Iris pigment epithelial cell (primary cell): ENCODE data around the genes HEATR5A and DTD2.

DNA sequence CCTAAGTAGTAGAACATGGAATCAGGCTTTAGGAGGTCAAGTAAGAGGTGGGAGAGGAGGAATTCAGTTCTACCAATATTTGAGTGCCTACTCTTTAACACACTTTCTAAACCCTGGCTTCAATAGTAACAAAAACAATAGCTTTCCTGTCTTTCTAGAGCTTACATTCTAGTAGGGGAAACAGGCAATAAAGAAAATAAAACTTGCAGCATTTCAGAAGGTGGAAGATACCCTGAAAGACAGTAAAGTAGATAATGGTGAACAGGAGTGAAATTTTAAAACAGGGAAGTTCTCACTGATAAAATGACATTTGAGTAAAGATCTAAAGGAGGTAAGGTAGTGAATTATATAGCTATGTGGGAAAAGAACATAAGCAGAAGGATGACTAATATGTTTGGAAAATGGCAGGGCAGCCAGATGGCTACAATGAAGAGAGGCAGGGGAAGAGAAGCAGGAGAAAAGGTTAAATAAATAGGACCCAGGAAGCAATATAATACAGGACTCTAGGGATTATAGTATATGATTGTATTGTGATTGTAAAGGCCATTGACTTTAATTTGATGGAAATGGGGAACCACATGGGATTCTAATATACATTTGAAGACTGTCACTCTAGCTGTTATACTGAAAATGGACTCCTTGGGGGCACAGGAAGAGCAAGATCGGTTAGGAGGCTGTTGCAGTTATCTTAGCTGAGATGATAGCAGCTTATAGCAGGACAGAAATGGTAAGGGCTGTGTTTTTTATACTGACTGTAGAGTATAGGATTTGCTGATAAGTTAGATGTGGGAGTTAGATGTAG lies 33.0 kb downstream of the SCFD1 start:
- RRBS: no CpG with 5 or more reads among the region's 1 CpG

- RRBS: no CpG with 5 or more reads among the region's 4 CpGs
Measured at GRCh38 chr14:30889511-30890537, 15.5 kb downstream of the COCH start.

DNA sequence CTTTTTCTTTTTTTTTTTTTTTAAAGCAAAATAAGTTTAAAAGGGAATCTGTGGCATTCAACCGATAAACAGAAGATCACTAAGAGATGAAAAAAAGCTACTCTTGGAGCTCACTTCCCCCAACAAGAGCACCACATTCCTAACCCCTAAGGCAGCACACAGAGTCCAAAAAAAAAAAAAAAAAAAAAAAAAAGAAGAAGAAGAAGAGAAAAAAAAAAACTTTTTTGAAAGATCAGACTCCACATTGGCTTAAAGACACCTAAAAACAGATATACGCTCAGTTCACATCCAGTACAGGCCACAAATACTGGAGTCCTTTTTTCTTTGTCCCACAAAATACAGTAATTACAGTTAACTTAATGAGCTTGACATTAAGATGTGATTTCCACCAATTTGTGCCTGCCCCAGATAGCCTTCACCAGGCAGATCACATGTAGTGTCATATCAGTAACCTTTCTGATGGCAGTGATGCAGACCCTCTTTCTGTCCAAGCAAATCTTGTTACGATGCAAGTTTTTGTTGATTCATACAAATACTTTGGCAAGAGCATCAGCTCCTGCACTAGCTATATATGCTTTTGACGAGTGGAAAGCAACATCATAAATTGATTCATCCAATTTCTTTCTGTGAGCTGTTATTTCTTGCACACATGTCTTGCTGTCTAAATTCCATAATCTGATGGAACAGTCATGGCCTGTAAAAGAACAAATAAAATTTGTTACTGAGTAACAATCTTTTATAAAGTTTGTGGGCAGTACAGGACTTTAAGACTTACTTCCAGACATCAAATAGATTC lies 20.7 kb downstream of the COCH start:
- RRBS: no CpG with 5 or more reads among the region's 4 CpGs

GRCh38 chr14:30909875-30910567 lies 35.7 kb downstream of the COCH start:
- RRBS: no CpG with 5 or more reads among the region's 6 CpGs

- RRBS: no CpG with 5 or more reads among the region's 8 CpGs
Measured at GRCh38 chr14:31121122-31121785, 86.3 kb downstream of the HECTD1 start.

DNA sequence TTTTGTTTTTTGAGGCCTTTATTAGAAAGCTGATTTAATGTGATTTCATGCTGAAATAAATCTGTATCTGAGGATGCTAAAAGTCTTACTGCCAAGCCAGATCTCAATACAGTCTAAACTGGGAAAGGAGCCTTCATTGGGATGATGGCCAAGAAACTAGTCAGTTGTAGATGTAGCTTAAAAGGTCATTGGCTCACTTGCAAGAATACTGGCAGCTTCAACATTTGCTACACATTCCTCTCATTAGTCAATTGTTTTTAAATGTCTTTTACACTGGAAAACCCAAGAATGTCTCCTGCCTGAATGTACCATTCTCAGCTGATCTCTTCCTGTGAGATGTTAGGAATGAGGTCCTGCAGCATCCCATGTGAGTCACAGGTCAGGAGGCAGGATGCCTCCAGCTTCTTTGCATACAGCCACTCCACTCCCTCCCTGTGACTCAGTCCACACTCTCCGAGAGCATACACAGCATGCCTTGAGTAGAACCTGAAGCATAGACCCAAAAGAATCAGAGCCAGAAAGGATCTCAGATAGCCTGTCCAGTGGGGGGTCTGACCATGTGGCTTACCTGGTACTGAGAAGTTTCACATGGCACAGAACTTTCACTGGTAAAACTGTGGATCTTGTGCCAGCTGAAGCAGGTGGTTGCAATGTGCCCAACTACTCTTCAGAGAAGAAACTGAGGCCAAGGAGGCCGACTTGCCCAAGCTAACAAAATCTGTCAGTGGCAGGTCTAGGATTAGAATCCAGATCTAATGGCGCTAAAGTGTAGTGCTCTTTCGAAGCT lies 56.0 kb upstream of the HECTD1 start:
- RRBS: no CpG with 5 or more reads among the region's 4 CpGs

DNA sequence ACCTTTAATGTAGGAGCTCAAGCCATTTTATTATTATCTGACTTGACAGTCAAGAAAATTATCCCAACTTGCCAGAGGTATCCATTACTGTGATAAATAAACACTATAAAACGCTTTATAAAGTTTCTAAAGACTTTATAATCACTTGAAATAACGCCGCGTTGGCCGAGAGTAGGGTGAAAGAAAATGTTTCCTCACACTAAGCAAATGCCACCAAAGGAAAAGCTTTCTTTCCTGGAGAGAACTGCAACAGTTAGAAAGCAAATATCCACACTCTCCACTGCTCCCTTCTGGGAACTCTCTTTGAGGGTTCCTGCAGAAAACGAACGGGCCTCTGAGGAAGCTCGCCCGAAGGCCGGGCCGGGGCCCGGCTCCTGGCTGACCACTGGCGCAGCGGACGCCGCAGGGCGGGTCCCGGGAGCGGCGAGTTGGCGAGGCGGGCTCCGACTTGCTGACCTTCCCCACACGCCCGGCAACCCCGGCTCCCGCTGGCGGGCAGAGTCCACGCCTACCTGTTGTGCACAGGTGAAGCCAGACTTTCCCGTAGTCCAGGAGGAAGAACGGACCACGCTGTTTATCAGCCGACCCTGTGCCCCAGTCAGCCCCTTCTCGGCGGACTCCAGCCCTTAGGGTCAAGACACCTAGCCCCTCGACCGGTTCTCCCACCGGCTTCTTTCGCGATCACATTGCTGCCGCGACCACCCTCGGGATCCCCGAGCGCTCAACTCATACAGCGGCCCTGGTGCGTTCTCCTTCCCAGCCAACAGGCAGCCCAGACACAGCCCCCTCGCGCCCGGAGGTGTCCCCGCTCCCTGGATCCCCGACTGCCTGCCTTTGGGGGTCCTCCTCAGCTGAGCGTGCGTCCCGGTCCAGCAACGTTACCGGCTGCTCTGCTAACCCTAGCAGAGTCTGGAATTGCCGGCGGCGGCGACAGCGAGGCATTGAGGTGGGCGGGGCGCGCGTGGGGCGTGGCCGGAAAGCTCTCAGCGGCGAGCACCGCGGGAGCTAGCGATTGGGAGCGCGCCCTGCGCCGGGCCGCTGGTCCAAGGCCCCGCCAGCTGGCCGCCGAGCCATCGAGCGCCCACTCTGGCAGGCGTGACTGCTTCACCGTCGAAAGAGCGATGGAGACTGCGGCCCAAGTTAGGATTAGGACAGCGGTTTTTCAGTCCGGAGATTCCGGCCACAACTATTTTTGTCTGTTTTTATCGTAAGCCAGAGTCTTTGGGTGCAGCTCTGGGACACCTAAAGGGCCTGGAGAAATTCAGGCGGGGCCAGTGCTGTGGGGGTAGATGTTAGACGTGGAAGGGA lies at the start of gene HEATR5A:
HEATR5A (minus strand) TSS at position 911 of the 1,308 bp plus-strand sequence.
- RRBS: 2% methylated on average over 40 of the region's 94 CpGs

GRCh38 chr14:31456566-31457874 lies at the start of gene DTD2:
TSS of gene DTD2 (minus strand) at chr14:31457506.
- RRBS: 2% methylated on average over 19 of the region's 76 CpGs

GRCh38 chr14:32092495-32093331 lies 15.6 kb downstream of the ARHGAP5 start:
- RRBS: no CpG with 5 or more reads among the region's 10 CpGs

GRCh38 chr14:32407068-32407537 lies 78.0 kb downstream of the AKAP6 start:
- RRBS: no CpG with 5 or more reads among the region's 2 CpGs

DNA sequence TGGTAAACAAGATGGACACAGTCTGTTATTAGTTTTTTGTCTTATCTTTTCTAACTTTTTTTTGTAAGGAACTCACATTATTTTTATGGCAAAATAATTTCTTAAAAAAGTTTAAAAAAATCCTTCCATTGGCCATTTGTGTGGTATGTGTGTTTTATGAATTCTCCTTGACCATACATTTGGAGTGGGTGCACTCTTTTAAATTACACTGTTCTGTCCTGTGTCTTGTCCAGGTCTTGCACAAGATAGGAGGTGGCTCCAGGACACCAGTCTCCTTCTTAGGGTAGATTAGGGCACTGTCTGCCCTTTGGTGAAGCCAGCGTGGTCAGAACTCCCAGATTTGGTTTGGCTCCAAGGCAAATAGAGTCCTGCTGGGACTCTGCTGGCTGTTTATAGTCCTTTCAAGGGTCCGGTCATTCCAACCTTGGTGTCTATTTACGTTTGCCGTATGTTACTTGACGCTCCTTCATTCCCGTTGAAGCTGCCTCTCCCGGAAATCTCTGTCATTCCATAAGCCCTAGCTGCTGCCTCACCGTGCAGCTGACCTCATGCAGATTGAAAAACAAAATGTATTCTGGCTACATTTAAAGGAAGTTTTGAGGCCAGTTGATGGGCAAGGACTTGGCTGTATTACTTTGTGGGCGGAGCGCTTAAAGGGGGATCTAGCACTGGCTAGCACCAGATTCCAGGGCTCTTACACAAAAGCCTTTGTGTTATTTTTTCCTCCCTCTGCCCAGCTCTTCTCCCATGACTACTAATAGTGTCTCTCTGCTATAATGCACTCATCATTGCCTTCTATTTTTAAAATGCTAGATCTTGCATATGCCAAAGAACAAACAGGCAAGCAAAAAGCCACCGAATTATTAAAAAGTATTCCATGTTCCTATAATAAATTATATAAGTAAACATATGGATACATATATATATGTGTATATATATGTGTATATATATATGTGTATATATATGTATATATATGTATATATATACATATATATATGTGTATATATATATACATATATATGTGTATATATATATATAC lies 180.7 kb downstream of the AKAP6 start:
- RRBS: 3% methylated on average over 5 of the region's 11 CpGs

GRCh38 chr14:32623745-32623944 lies 294.5 kb downstream of the AKAP6 start:
- RRBS: no CpG with 5 or more reads among the region's 2 CpGs

GRCh38 chr14:34030936-34031437 lies 80.1 kb upstream of the EGLN3 start:
- RRBS: no CpG with 5 or more reads among the region's 1 CpG

- RRBS: no CpG with 5 or more reads among the region's 9 CpGs
Measured at GRCh38 chr14:34139689-34140217, 188.9 kb upstream of the EGLN3 start.

GRCh38 chr14:34235622-34236257 lies 226.3 kb downstream of the SPTSSA start:
- RRBS: no CpG with 5 or more reads among the region's 5 CpGs

- RRBS: no CpG with 5 or more reads among the region's 5 CpGs
Measured at GRCh38 chr14:34537357-34537903, 2.1 kb downstream of the EAPP start.

- RRBS: no CpG with 5 or more reads among the region's 33 CpGs
Measured at GRCh38 chr14:34546166-34546590, 6.7 kb upstream of the EAPP start.

- RRBS: no CpG with 5 or more reads among the region's 7 CpGs
Measured at GRCh38 chr14:34619490-34620548, 10.1 kb downstream of the SNX6 start.

GRCh38 chr14:34650597-34651245 lies 20.8 kb upstream of the SNX6 start:
- RRBS: no CpG with 5 or more reads among the region's 8 CpGs

GRCh38 chr14:34783730-34784018 lies 69.3 kb upstream of the CFL2 start:
- RRBS: no CpG with 5 or more reads among the region's 4 CpGs